Measurements from ENCODE around the gene SEC23IP.

GRCh38 chr10:119246742-119247696 is 39.6 kb downstream of the GRK5 start:
- PRO-cap = no peak

- PRO-cap = no peak
Measured at GRCh38 chr10:119285569-119286219, 78.3 kb downstream of the GRK5 start.

DNA sequence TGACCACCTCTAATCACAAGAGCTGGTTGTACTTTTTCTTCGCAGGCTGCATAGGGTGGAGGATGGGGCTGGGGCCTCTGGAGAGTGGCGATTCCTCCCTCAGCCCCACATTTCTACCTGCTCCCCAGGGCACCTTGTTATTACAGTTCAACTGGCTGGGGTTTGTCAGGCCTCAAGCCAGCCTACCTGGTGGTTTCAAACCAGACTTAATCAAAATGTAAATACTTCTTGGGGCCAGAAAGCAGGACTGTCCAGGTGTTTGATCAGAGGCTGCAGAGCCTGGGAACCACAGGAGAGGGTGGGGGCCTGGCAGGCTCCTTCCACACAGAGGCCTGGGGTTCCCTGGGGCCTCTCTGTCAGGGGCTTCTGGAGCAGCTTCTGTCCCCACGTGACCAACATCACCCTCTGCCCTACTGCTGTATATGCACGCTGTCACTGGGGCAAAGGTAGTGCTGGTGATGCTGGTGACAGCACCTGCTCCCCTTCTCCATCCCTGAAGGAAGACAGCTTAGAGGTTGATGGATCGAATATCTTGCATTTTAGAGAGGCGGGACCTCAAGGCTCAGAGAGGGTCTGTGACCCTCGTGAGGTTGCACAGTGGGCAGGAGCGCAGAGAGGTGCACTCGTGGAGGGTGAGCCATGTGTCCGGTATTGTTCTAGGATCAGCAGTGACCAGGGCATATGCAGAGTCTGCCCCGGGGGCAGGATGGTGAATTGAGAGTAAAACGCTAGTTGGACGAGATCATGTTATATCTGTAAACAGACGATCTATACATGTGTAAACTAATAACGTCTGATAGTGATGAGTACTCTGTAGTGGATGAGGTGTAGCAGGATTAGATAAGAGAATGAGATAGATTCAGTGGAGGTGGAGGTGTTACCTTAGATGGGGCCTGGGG is 95.3 kb downstream of the GRK5 start:
- PRO-cap = no peak

- PRO-cap = no peak
Measured at GRCh38 chr10:119328292-119328922, 121.0 kb downstream of the GRK5 start.

DNA sequence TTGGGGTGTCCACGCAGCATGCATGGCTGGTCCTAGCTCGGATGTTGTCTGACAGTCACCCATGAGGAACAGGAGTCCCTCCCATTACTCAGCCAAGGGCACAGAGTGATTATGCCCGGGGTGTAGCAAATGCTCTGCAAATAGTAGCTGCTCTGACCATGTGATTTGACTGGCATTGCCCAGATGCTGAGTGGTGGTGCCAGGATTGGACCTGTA is 150.7 kb downstream of the GRK5 start:
- PRO-cap = no peak

- PRO-cap = no peak
Measured at GRCh38 chr10:119360195-119360609, 152.8 kb downstream of the GRK5 start.

- PRO-cap = no peak
Measured at GRCh38 chr10:119377837-119378405, 164.6 kb downstream of the RGS10 start.

- PRO-cap = no peak
Measured at GRCh38 chr10:119378452-119379133, 163.9 kb downstream of the RGS10 start.

DNA sequence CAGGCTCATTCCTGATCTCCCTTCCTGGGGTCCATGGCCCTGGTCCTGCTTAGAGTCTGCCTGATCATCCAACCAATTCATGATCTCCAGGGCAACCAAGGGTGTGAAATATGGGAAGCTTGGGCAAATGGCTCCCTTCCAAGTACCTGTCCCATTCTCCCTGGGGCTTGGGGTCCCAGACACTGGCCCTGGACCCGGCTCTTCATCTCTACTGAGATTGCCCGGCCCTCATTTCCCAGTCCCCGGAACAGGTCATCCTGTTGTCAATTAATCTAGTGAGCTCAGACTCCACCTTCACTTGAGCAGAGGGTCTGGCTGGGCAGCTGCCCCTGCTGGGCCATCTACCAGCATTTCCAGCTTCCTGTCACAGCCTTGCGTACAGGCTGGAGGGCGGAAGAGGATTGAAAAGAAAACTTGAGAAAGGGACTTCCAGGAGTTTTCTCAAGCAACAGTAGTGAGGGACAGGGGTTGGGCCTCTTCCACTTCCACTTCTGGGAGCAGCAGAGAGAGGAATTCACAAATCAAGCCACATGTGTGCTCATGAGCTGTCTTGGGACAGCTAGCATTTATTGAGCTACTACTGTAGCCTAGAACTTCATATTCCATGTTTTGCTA is 136.1 kb downstream of the RGS10 start:
- PRO-cap = no peak

- PRO-cap = no peak
Measured at GRCh38 chr10:119447990-119448470, 94.5 kb downstream of the RGS10 start.

GRCh38 chr10:119509914-119510720 is 32.4 kb downstream of the RGS10 start:
- PRO-cap = no peak

DNA sequence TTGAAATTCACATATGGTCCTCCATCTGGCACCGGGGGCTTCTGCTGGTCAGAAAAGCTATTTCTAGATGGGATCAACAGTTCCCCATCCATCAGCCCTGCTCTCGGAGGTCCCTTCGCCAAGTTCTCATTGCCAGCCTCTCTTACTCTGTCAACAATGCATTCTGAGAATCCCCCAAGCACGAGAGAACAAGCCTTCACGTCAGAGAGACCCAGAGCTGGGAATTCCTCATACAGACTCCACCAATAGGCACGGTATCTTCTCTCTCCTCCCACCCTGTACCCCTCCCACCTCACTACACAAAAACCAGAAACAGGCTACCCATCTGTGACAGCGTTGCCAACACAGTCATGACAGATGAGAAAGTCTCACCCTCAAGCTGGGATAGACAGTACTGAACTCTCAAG is 15.7 kb downstream of the RGS10 start:
- PRO-cap = no peak

DNA sequence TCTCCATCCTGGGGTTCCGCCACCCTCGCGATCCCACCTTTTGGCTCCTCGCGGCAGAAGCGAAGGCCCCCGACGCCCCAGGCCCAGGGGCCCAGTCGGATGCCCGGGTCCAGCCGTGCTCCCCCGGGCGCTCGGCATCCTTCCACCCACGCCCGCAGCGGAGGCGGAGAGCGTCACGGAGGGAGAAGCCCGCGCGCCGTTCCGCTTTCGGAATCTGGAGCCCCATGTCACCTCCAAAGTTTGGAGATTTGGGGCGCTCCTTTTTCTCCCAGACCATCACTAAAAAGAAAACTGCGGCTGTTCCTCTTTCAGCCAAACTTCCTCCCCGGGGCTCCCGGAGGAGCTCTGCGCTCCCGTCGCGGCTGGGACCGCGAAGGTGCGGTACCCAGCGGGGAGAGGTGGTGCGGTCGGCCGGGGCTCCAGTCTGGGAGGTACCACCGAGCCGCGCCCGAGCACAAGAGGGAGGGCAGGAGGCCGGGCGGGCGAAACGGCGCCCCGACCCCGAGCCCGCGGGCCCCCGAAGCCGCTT is 396 bp downstream of the RGS10 start:
- PRO-cap = no peak

DNA sequence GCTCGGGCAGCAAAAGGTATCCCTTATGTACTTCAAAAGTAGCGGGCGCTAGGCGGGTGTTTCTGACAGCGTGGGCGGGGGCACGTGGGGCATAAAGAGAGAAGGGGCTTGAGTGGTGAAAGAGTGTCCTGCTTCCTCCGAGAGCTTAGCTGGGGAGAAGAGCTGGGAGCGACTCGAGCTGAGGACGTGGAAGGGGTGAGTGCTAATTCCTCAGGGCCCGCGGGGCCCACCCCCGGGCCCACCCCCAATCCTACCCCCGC is 1.0 kb downstream of the TIAL1 start:
- PRO-cap = no peak

DNA sequence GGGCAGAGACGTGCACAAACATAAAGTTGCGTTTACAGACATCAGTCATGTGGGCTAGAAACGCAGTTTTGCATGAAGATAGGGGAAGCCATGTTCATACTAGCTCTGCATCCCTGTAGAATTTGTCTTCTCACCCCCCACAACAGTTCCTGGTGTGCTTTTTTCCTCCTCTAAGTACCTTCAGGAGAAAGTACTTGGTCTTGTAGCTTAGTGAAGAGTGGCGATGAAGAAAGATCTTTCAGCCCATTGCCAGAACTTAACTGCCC is 836 bp upstream of the TIAL1 start:
- PRO-cap = no peak

- PRO-cap = no peak
Measured at GRCh38 chr10:119651941-119652463, 822 bp downstream of the BAG3 start.

DNA sequence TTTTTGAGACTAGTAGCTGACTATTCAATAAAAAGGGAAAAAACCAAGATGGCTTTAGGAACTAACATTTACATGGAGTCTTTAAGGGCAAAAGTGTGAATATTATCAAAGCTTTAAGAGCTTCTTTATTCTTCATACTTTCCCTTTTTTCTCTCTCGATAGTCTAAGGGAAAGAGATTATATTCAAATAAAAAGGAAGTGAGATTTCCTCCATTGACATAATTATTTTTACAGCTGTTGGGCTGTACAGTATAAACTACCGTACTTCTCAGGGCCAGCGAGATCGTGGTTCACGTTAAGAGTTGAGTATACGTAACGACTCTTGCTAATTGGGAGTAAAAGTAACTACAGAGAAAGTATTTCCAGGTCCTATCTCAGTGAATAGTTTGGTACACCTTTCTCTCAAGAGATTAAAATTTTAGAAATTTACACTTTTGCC is 57.7 kb downstream of the INPP5F start:
- PRO-cap = no peak

DNA sequence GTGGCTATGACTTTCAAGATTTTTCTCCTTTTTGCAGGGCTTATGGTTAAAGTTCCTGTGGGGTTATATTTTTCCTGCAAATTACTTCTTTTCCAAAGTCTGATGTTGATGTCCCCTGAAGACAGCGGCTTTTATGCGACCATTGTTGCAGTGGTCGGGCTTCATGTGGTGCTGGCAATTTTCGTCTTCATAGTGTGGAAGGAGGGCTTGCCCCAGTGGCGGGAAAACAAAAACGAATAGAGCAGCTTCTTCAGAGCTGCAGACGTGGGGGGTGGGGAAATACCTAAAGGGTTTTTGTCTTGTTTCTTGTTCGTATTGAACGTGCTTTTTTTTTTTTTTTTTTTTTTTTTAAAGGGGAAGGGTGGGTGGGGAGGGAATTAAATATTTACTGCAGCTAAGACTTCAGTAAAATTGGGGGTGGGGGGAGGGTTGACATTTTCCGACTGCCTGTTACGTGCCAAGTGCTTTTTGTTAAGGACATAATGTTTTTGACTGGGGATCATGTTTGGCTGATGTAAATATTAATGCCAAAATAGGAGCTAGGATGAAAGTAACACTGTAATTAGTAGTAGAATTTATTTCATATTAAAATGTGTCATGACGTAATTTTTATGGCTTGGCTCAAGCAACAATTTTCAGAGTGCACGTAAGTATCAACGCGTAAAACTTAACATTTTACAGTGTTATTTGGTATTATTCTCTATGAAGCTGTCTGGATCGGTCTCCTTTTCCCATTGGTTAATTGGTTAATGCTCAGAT is 53.6 kb downstream of the MCMBP start:
- PRO-cap = no peak

- PRO-cap = bidirectional peak, plus-strand start at chr10:119892713, minus-strand start at chr10:119892560
Measured at GRCh38 chr10:119892121-119893476, at the start of gene SEC23IP. TSS of gene SEC23IP (plus strand) at chr10:119892730.

GRCh38 chr10:120239966-120240404 is 217.0 kb upstream of the PLPP4 start:
- PRO-cap = no peak

Measured in peritoneum (tissue), 1 donor.